Subcutaneous preadipocyte (primary cell): ENCODE results near the gene IZUMO4.

GRCh38 chr19:2096831-2097076 is at the start of gene IZUMO4:
Gene IZUMO4 (plus strand): TSS chr19:2096915.
- CAGE, long polyA plus RNA = start-site peak on the plus strand at chr19:2096966-2097026, 25 and 13 reads in 2 replicates

- CAGE, long polyA plus RNA = no peak
These were observed 358 bp downstream of the IZUMO4 start for GRCh38 chr19:2097203-2097342.

- CAGE, long polyA plus RNA = no peak
These were observed 20.8 kb downstream of the AP3D1 start for GRCh38 chr19:2130316-2131133.

GRCh38 chr19:2142394-2143028 is 8.9 kb downstream of the AP3D1 start:
- CAGE, long polyA plus RNA = no peak

DNA sequence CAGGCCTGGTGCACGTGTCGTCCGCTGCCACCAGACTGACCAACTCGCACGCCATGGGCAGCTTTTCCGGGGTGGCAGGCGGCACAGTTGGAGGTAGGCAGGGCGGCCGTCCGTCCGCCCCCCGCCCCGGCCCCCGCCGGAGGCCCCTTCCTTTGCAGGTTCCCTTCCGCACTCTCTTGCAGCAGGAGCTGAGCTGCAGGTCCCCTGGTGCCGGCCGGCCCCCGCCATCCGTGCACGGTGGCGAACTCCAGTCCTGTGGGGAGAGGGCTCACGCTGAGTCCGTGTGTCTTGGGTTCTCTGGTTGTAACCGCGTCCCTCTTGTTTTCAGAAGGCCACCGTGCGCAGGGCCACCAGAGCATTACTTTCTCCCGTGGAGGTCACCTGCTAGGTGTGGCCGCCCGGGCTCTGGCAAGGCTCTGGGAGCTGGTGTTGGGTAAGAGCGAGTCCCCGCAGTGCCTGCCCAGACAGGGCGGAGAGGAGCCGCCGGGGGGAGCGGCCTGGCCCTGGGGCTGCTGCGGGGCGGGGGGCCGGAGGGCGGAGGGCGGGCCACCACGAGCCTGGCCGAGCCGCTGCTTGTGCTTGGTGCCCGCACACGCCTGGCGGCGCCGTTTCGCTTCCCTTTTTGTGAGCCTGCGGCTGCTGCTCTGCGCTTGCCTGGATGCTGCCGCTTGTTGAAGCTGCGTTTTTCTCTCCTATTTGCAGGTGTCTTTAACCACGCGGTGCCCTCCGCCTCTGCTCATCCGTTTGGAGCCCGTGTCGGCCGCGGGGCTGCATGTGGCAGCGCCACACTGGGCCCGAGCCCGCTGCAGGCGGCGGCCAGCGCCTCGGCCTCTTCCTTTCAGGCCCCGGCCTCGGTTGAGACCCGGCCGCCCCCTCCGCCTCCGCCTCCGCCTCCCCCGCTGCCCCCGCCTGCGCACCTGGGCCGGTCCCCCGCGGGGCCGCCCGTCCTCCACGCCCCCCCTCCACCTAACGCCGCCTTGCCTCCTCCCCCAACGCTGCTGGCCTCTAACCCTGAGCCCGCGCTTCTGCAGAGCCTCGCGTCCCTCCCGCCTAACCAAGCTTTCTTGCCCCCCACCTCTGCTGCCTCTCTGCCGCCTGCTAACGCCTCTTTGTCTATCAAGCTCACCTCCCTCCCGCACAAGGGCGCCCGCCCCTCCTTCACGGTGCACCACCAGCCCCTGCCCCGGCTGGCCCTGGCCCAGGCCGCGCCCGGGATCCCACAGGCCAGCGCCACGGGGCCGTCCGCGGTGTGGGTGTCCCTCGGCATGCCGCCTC is 8.7 kb downstream of the PLEKHJ1 start:
- CAGE, long polyA plus RNA = no peak

DNA sequence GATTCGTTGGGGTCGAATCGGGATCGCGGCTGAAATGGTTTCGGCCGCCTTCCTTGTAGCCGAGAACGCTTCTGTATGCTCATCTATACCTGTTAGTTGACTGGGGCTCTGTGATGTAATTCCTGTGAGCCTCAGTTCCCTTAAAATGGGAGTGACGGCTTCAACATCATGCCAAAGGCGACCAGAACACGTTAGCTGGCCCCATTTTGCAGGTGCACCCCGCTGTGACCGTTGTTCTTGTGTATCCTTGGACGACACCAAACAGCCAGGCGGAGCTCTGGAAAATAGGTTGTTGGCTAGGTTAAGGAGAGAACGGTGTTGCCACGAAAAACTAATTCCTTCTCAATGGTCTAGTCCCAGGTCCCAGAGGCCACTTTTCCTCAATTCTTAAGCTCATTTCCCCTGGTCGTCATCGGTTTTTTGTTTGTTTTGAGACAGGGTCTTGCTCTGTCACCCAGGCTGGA is 1.0 kb downstream of the SF3A2 start:
- CAGE, long polyA plus RNA = no peak

DNA sequence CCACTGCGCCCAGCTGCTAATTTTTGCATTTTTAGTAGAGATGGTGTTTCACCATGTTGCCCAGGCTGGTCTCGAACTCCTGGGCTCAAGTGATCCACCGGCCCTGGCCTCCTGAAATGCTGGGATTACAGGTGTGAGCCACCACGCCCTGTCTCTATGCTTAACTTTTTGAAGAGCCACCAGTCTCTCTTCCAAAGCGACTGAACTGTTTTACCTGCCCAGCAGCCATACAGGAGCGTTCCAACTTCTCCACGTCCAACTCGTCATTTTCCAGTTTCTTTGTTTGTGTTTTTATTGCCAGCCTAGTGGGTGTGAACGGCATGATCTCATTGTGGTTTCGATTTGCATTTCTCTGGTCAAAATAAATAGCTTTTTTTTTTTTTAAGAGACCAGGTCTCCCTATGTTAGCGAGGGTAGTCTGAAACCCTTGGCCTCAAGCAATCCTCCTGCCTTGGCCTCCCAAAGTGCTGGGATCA is 4.0 kb upstream of the JSRP1 start:
- CAGE, long polyA plus RNA = no peak

DNA sequence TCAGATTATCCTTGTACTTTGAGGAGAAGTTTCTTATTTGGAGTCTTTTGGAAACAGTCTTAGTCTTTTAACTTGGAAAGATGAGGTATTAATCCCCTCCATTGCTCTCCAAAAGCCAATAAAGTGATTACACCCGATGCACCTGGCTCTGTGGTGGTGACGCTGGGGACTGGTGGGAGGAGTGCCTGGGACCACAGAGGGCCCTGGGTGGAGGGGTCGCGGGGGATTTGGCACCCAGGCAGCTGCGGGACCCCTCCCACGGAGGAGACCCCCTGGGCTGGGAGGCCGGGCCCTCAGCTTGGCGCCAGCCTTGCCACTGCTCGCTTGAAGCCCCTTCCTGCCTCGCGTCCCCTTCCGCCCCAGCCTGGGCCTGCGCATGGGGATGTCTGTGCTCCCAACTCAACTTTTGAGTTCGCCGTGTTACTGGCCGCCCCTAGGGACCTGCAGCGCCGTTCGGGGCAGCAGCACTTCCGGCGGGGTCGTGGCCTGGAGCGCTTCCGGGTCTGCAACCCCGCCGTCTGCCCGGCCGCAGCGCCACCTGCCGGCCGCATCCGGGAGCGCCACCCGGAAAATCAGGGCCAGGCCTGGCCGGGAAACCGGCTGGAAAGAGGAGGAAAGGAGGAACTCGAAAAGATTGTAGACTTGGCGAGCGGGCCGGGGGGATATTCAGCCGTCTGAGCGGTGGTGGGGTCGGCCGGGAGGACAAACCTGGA is 8.5 kb downstream of the PEAK3 start:
- CAGE, long polyA plus RNA = no peak

DNA sequence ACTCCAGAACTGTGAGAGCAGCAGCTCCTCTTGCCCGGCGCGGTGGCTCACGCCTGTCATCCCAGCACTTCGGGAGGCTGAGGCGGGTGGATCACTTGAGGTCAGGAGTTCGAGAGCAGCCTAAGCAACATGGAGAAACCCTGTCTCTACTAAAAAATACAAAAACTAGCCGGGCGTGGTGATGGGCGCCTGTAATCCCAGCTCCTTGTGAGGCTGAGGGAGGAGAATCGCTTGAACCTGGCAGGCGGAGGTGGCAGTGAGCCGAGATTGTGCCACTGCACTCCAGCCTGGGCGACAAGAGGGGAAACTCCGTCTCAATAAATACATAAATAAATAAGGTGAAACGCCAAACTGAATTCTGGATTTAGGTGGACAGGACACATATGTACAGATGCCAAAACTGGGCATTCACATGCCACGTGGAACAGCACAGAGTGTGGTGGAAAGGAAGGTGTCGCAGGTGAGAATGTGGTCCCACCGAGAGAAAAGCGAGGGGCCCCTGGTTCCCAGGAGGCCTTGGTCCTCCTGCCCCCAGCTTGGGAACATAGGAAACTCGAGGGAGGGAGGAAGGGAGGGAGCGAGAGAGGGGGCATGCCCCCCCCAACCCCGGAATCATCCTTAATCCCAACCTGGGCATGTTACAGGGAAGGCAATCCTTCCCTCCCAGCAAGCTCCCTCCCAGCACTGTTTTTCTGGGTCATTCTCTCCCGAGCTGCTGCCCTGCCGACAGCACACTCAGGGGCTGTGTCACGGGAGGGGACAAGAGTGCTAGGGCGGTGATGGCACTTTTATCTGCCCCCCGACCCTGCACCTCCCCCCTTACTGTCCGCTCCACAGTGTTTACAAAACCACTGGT is 12.3 kb downstream of the LINGO3 start:
- CAGE, long polyA plus RNA = no peak

DNA sequence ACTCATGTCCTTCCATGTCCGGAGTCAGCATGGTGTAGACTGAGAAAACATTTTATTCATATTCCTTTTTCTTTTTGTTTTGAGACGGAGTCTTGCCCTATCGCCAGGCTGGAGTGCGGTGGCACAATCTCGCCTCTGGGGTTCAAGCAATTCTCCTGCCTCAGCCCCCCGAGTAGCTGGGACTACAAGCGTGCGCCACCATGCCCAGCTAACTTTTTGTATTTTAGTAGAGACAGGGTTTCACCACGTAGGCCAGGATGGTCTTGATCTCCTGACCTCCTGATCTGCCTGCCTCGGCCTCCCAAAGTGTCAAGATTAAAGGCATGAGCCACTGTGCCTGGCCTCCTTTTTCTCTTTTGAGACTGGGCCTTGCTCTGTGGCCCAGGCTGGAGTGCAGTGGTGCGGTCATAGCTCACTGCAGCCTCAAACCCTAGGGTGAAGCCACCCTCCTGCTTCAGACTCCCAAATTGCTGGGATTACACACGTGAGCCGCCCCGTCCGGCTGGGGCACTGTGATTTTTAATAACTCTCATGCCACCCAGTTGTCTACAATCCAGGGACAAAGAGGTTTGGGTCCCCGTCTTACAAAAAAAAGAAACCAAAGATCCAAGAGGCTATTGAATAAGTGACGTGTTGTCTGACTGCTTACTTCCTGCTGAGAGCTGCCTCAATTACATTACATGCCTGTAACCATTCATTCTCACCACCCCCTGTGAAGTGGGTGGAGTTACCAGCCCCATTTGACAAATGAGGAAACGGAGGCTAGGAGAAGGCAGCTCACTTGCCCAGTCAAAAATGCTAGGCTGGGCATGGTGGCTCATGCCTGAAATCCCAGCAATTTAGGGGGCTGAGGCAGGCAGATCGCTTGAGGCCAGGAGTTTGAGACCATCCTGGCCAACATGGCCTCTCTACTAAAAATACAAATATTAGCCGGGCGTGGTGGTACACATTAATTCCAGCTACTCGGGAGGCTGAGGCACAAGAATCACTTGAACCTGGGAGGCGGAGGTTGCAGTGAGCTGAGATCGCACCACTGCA is 869 bp downstream of the LSM7 start:
- CAGE, long polyA plus RNA = no peak

GRCh38 chr19:2330688-2331406 is 2.4 kb downstream of the SPPL2B start:
- CAGE, long polyA plus RNA = no peak

- CAGE, long polyA plus RNA = no peak
These were observed 4.6 kb downstream of the SPPL2B start for GRCh38 chr19:2332786-2333694.

DNA sequence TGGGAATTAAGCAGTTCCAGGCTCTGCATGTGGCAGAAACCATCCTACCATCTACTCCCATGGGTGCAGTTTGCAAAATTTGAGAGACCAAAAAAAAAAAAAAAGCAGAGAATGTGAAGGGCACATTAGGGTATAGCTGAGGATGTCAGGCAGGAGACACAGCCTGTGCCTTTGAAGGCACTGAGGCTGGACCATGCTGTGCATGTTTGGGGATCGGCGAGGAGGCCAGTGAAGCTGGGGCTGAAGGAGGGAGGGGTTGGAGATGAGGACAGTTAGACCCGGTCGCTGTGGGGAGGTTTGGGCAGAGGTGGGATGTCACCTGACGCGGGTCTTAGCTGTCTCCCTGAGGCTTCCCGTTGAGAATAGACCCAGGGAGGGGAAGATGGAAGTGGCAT is 8.2 kb downstream of the TMPRSS9 start:
- CAGE, long polyA plus RNA = no peak

GRCh38 chr19:2424561-2425045 is 2.8 kb downstream of the TIMM13 start:
- CAGE, long polyA plus RNA = no peak

DNA sequence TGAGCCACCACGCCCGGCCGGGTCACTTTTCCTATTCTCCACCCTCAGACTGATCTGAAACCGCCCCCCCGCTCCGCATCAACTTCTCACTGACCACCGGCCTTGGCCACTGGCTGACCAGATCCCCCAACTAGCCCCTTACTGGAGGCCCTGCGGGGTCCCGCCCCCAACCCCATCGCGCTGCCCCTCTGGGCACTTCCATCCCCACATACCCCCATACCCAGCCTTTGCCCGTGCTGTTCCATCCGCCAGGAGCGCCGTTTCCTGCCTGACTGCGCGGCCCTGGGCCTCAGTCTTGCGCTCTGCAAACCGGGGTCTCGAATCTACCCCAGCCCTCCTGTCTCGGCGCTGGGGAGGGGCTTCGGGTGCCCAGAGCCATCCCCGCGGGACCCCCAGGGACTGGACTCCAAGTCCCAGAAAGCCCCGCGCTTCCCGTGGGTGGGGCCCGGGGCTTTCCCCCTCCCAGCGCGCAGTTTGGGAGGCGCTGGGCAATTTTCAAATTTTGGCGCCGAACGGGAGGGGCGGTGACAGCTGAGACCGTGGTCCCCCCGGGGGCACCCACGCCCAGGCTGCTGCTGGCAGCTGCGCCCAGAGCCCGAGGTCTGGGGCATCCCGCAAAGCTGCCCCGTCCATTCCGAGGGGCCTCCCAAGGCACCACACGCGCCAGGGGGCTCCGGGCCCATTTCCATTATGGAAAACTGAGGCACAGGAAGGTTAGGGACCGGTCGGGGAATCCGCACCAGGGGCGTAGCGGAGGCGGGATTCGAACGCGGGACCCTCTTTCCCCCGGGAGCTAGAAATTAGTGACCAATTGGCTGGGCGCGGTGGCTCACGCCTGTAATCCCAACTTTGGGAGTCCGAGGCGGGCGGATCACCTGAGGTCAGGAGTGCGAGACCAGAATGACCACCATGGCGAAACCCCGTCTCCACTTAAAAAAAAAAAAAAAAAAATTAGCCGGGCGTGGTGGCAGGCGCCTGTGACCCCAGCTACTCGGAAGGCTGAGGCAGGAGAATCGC is 5.3 kb upstream of the LMNB2 start:
- CAGE, long polyA plus RNA = no peak

DNA sequence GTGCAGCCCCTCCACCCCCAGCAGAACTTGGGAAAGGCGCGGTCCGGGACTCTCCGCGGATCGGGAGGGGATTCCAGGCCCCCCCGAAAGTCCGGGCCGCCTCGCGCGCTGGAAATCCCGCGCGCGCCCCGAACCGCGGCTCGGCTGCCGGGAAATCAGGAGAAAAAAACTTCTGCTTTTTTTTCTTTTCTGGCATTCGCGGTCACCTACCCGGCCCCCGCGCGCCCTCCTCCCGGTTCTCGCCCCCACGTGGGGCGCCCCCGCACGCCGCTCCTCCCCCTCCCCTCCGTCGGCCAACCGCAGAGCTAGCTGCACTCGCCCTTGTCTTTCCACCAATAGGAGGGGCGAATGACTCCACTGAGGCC is 232 bp upstream of the GADD45B start:
- CAGE, long polyA plus RNA = no peak

GRCh38 chr19:2546323-2547178 is 70.6 kb downstream of the GADD45B start:
- CAGE, long polyA plus RNA = no peak

DNA sequence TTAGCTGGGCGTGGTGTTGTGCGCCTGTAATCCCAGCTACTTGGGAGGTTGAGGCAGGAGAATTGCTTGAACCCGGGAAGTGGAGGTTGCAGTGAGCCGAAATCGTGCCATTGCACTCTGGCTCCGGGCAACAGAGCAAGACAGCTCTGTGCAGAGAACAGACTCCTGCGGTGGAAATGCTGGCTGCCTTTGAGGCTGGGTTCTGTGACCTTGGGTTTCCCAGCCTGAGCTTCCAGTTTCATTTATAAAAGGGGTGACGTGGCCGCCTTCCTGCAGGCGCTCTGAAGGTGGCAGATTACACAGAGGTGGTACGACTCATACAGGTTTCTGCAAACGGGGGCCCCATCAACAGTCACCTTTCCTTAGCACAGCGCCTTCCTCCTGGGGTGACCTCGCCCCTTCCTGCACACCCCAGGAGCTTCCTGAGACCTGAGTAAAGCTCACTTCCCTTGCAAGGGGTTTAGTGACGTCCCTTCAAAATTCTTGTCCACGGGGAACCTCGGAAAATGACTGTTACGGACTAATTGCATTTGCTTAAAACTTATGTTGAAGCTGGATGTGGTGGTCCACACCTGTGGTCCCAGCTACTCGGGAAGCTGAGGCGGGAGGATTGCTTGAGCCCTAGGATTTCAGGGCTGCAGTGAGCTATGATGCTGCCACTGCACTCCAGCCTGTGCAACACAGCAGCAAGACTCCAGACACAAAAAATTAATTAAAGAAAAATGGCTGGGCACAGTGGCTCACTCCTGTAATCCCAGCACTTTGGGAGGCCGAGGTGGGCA is 81.6 kb downstream of the GNG7 start:
- CAGE, long polyA plus RNA = no peak

- CAGE, long polyA plus RNA = no peak
These were observed 8.1 kb downstream of the GNG7 start for GRCh38 chr19:2694149-2694963.

- CAGE, long polyA plus RNA = no peak
These were observed 13.3 kb downstream of the THOP1 start for GRCh38 chr19:2798546-2799145.